Skin of body (tissue), 2 donors: ENCODE measurements around a stretch of chr7.

- RAMPAGE, long total RNA, result no peak
Observed at GRCh38 chr7:29809479-29809902, 3.2 kb downstream of the WIPF3 start.

DNA sequence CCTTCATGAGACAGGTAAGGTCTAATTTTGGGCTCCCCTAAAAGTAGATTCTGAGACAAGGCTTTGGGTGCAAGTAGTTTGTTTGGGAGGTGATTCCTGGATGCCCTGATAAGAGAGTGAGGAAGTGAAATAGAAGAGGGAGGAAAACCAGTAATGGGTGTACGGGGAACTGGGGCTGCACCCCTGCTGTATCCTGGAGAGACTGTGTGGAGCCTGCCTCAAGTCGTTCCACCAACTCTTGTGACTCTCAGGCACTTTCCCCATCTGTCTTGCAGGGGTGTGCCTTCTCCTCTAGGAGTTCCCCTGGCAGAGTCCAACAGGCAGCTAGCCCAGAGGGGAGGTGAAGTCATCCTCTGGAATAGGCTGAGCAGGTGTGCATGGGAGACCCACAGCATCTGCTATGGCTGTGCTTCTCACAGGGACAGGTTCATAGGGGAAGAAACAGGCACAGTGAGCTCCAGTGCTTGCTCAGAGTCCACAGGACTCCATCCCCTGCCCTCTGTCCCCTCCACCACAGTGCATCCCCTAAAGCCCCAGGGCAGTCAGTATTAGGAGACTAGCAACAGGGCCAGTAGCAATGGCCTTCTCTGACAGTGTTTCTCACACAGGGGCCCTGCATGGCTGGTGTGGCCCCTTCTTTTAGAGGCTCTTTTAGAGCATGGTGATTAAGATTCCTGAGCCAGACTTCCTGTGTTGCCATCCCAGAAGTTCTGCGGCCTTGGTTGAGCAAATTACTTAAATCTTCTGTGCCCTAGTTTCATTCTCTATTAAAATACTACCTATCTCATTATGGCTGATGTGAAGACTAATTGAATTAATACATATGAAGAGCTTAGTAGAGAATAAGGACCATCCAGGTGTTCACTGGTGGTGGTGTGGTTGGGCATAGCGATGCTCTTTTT, 46.9 kb downstream of the WIPF3 start:
- RAMPAGE, long total RNA, result no peak

DNA sequence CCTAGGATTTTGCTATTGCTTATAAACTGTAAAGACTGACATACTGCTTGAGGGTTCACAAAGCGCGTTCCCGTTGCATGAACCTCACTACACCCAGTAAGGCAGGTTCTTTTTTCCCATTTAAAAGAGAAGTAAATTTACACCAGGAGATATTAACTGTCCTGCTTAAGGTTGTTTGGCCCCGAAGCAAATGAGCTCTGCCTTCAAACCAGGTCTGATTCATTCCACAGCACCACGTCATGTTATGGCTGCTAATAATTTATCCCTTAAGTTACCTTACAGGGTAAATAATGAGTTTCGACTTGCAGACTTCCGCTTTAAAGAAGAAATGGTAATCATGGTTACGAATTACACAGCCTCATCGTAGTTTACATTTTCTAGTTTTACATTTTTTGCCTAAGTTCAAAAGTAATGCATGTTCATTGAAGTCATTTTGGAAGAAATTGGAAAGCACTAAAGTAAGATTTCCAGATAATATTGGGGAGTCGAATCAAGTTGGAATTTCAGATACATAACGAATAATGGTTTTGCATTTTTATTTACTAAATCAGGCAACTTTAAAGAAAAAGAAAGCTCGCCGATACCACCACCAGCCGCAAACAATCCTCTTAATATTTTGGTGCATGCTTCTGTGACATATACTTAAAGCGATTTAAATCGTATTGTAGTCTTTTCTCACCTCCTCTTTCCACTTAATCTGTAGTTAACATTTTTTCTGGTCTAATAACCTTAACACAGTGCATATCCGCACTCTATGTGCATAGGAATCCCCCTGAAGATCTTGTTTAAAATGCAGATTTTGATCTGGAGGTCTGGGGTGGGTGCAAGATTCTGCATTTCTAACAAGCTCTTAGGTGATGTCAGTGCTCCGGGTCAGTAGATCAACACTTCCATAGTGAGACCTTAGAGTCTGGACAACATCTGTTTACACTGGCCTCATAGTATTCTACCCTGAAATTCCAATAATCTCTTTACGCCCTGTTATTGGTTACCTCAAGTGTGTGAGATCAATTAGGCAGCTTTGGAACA, 808 bp upstream of the PLEKHA8 start:
- RAMPAGE, long total RNA, result no peak

GRCh38 chr7:30029624-30030279, 1.5 kb downstream of the PLEKHA8 start:
- RAMPAGE, long total RNA, result no peak

DNA sequence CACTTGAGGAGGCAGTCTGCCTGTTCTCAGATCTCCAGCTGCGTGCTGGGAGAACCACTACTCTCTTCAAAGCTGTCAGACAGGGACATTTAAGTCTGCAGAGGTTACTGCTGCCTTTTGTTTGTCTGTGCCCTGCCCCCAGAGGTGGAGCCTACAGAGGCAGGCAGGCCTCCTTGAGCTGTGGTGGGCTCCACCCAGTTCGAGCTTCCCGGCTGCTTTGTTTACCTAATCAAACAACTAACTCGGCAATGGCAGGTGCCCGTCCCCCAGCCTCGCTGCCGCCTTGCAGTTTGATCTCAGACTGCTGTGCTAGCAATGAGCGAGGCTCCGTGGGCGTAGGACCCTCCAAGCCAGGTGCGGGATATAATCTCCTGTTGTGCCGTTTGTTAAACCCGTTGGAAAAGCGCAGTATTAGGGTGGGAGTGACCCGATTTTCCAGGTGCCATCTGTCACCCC, 36.5 kb upstream of the MTURN start:
- RAMPAGE, long total RNA, result no peak

- RAMPAGE, long total RNA, result no peak
Observed at GRCh38 chr7:30374805-30375258, 90.4 kb downstream of the ZNRF2 start.

GRCh38 chr7:30420792-30421137, 57.8 kb downstream of the NOD1 start:
- RAMPAGE, long total RNA, result no peak

DNA sequence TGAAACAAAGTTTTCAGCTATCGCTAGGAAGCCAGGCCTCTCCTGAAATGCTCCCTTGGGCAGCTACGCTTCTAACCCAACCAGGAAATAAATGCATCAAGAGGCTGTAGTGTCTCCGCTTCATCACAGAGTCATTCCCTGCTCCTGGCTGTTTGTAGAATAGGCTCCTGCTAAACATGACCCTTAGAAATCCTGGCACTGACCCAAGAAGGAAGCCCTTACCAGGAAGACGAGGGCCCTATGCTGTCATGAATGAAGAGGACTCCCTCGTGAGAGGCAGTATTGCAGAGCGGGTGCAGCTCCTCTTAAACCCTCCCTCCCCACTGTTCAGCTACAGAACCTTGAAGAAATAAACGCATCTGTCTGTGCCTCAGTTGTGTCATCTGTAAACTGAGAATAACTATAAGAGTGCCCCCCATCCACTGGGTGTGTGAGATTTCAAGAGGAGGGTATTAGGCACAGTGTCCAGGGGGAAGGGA, 48.2 kb downstream of the NOD1 start:
- RAMPAGE, long total RNA, result no peak

- RAMPAGE, long total RNA, result no peak
Observed at GRCh38 chr7:30432806-30433380, 45.7 kb downstream of the NOD1 start.

DNA sequence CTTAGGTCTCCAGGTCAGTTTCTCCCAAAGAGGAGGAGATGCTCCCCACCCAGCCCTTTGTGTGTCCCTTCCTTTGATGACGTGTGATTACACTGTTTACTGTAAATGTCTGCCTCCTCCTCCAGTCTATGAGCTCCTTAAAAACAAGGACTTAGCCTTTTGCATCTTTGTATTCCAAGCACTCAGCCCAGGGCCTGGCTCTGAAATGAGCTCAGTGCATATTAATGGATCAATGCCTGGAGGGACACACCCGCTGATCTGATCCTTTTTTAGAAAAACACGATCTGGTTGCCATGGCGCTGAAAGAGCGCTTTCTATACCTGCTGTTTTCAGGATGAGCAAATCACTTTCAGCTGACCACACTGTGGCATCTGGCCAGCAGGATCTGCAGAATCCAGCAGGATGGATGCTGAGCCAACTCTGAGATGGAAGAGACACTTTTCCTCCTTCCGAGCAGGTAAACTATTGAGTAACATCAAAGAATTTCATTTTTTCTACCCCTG, 37.9 kb upstream of the GARS1 start:
- RAMPAGE, long total RNA, result no peak

- RAMPAGE, long total RNA, result no peak
Observed at GRCh38 chr7:30602864-30603741, 8.4 kb downstream of the GARS1 start.

DNA sequence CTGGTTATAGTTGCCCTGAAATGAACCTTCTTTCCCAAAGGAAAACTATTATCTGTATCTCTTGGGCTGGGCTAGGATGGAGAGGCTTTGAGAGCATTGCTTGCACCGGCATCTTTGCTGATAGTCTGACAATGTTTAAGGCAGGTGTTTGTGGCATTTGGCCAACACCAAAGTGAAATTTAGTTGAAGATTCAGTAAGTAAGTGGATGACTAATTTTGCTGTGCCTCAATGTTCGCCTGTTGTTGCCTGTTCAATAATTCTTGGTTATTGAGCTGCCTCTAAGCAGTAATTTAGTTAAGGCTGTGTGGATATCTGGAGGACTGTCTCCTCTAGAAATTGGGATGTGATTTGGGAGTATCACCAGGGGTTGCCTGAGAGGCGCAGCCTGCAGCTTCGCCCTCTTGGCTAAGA, 38.9 kb downstream of the CRHR2 start:
- RAMPAGE, long total RNA, result no peak

- RAMPAGE, long total RNA, result no peak
Observed at GRCh38 chr7:30697744-30698207, 15.5 kb upstream of the CRHR2 start.

GRCh38 chr7:30760641-30761120, 8.7 kb downstream of the INMT start:
- RAMPAGE, long total RNA, result no peak

DNA sequence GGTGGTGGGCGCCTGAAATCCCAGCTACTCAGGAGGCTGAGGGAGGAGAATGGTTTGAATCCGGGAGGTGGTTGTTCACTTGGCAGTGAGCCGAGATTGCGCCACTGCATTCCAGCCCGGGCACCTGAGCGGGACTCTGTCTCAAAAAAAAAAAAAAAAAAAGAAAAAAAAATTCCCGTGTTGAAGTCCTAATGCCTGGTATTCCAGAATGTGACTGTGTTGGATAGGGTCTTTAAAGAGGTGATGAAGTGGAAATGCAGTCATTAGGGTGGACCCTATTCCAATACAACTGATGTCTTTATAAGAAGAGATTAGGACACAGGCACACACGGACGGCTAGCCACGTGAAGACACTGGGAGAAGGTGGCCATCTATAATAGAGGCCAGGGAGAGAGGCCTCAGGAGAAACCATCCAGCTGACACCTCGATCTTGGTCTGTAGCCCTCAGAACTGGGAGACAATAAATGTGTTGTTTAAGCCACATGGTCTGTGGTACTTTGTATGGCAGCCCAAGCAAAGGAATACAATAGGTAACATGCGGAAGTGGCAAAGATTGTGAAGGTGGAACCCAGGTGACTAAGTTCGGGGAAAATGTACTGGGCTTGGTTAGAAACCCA, 967 bp upstream of the MINDY4 start:
- RAMPAGE, long total RNA, result no peak

DNA sequence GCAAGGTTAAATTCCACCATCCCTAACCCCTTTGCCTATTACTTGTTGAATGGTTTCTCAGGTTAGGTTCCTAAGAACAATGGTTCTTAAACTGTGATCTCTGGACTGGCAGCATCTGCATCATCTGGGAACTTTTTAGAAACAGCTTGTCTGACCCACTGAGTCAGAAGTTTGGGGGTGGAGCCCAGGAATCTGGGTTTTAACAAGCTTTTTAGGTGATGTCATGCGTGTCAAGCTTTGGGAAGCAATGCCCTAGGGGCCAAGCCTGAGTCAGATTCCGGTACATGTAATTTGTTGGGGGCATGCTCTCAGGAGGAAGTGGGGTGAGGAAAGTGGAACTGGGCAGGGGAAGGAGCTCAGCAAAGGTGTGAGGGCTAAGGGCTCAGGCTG, 28.3 kb downstream of the MINDY4 start:
- RAMPAGE, long total RNA, result no peak

GRCh38 chr7:30814521-30815599, 43.6 kb downstream of the MINDY4 start:
- RAMPAGE, long total RNA, result no peak

GRCh38 chr7:30851687-30852606, 59.7 kb upstream of the AQP1 start:
- RAMPAGE, long total RNA, result no peak

- RAMPAGE, long total RNA, result no peak
Observed at GRCh38 chr7:30865003-30865352, 46.7 kb upstream of the AQP1 start.

- RAMPAGE, long total RNA, result no peak
Observed at GRCh38 chr7:30938300-30938703, 25.5 kb upstream of the GHRHR start.